SUDHL5 (cell line): ENCODE results near the gene RIOK3.

DNA sequence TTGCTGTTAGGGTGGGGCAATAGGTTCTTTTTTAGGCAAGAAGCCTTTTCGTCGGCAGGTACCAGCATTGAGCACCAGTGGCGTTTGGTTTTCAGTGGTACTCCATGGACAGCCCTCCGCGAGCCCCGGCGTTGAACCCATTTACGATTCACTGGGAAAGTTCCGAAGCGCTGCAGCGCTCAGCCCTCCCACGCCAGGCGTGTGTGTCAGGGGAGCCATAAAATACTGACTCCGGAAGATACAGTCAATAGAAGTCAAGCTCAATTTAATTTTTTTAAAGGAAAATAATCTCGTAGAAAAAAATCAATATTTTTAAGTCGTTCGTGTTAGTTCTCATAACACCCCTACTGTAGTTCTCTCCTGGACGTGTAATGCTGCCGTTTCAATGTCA is 561 bp upstream of the ROCK1 start:
- PRO-cap, result no peak

GRCh38 chr18:21117720-21118439 is 6.3 kb upstream of the ROCK1 start:
- PRO-cap, result no peak

DNA sequence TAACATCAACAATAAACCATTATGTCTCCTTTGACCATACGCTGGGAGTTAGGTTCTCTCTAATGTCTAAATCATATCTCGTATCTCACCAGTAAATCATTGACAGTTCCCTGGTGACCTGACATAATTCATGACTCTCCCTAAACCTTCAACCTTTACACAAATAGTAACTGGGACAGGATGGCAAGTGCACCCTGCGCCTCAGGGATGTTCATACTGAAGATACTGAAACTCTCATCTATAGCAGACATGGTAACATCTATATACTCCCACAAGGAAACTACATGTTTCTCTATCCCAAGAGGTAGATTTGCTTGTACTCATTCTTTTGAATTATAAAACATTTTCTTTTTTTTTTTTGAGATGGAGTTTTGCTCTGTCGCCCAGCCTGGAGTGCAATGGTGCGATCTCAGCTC is 6.7 kb downstream of the ABHD3 start:
- PRO-cap, result no peak

DNA sequence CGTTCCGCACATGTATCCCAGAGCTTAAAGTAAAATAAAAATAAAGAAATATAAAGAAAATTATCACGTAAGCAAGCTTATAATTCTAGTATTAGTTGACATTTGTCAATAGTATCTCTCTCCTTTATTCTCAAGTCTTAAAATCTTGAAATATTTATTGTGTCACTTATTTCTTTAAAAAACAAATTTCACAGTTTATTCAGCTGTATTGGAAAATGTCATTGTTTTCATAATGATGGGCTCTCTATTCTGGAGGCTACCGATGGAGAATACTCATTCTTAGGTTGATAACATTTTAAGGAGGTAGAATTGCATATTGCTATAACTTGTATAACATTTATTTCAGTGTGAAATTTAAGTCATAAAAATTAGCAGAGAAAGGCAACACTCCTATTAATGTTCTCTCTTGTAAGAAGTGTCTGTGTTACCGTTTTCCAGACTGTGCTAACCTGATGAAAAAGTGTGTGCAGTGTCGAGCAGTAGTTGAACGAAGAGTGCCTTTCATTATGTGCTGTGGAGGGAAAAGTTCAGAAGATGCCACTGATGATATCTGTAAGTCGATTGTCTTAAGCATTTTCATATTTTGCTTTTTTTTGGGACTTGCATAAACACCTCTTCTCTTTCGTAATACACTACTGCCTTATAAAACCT is 116.2 kb downstream of the MIB1 start:
- PRO-cap, result no peak

- PRO-cap, result no peak
These were observed 171.6 kb upstream of the GATA6 start for GRCh38 chr18:21997827-21998098.

GRCh38 chr18:22087588-22088574 is 81.5 kb upstream of the GATA6 start:
- PRO-cap, result no peak

DNA sequence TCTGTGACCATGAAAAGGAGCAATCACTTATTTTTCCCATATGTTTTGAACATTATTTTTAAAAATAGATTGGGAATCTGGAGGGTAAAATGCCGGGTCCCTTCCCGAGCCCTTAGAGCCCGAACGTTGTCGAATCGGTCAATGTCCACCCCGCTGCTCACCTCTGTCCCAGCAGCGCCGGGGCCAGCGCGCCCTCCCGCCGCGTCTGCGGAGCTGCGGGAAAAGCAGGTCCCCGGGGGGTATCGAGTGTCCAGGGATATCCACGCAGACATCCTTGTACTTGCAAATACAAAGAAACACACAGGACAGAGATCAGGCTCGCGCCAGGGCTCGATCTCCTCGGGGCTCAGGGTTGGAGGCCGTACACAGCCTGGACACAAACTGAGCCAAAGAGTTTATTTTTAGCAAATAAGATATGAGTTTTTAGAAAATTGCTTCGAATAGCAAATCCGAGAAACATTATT is 2.3 kb upstream of the GATA6 start:
- PRO-cap, result no peak

DNA sequence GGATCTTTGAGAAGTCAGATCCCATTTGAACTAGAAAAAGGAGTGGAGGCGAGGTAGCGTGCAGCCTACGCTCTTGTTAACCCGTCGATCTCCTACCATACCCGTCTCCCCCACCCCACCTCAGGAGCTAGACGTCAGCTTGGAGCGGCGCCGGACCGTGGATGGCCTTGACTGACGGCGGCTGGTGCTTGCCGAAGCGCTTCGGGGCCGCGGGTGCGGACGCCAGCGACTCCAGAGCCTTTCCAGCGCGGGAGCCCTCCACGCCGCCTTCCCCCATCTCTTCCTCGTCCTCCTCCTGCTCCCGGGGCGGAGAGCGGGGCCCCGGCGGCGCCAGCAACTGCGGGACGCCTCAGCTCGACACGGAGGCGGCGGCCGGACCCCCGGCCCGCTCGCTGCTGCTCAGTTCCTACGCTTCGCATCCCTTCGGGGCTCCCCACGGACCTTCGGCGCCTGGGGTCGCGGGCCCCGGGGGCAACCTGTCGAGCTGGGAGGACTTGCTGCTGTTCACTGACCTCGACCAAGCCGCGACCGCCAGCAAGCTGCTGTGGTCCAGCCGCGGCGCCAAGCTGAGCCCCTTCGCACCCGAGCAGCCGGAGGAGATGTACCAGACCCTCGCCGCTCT is 1.7 kb downstream of the GATA6 start:
- PRO-cap, result no peak

DNA sequence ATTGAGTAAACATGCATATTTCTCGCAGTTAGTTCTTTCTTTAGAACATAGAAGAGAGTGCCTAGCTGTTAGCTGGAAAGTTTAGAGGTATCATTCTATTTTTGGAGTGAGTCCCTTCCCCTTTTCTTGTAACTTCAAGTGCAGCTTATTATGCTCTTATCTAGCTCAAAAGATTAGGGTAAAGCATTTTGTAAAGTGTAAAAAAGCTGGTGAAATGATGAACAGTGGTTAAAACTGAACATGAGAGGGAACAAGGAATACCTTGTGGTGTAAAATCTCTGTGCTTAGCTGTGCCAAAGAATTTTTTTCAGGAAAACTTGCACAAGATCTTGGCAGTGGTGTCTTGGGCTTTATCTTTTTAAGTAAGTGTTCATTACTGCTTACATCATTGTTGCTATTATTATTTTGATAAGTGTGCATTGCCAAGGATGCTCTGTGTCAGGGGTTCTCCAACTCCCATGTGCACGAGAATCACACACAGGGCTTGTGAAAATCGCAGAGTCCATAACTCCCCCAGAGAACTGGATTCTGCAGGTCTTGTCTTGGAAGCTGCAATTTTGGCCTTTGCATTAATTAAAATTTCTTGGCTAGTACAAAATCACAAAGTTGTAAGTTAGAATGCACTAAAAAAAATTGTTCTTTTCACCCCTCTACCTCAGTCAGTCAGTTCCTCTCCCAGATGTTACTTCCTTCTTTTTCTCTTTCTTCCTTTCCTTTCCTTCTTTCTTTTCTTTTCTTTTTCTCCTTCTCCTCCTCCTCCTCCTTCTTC is 37.6 kb downstream of the GATA6 start:
- PRO-cap, result no peak

DNA sequence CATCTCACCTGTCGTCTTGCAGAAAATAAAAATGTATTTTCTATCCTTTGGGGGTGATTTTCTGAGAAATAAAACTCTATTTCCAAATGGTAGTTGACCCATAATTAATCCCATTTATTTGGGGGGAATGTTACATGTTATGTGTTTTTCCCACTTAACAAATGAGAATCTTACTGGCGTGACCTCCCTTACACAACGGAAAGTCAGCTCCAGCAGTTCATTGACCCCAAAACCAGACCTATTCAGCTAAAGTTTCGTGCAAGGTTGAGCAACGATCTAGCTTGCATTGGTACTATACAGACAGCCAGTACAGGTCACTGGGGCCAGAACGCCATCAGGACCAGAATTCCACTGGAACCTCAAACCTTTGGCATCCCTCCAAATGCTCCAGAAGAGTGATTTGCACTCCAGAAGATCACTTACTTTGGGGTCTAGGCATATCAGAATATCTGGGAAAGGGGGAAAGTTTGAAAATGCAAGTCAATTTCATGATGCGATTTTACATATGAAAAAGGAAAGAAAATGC is 6.8 kb upstream of the CTAGE1 start:
- PRO-cap, result no peak

DNA sequence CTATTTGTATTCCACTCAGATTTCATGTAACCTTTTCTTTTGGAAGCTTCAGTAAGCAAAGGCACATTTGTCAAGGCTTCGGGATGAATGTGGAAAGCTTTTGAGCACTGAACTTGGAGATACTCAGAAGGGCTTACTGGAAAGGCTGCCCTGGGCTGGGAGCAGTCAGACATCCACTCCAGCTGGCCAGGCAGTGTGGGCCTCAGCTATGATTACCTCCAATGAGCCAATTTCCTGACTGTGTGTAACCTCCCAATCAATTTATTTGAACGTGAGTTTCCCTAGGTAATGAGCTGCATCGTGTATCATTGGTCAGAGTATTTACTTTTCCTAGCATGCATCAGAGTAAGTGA is 10.9 kb upstream of the CTAGE1 start:
- PRO-cap, result no peak

DNA sequence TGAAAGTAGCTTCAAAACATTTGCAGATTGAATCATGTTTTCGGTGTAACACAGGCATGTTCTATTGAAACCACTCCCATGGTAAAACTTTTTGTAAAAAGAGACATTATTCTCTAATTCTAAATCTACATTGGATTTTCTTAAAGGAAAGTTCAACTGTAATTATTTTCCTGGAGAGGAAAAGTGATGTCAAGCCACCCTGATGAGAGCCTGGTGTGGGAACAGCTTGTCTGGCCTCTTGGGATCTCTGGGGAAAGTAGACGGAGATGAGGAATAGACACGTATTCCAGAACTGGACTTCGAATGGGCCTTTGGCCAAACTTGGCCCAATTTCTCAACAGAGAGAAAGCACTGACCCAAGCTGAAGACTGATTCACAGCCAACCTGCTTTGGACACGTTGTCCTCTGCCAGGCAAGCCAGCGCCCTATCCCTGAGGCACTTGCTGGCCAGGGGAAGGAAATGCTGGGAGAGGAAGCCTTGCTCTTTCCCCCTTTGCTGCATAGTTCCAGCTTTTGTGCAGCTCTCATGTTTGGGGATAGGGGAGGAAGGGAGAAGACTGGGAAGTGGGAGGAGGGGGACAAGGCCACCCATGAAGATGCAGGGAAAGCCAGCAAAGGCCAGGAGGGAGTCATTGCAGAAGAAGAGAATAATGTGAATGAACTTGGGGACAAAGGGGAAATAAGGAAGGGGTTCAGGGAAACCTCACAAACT is 70.9 kb upstream of the CTAGE1 start:
- PRO-cap, result no peak

GRCh38 chr18:22536437-22536952 is 118.8 kb upstream of the CTAGE1 start:
- PRO-cap, result no peak

DNA sequence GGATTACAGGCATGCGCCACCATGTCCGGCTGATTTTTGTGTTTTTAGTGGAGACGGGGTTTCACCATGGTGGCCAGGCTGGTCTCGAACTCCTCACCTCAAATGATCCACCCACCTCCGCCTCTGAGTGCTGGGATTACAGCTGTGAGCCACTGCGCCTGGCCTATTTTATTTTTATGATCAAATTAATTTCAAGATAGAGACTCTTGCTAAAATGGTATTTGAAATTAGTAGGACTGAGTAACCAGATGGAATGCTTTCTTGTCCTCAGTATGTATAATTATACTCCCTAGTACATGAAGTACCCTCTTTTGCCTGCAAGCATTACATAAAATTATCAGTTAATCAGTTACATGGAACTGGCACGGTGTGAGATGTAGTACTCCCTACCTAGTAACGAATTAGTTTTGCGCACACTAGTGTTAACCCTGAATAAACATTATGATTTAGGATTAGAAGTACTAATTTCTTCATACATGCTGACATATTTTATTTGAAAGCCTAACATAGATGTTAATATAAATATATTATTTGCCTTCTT is 41.5 kb downstream of the RBBP8 start:
- PRO-cap, result no peak

GRCh38 chr18:23141226-23142054 is 6.2 kb downstream of the CABLES1 start:
- PRO-cap, result no peak

DNA sequence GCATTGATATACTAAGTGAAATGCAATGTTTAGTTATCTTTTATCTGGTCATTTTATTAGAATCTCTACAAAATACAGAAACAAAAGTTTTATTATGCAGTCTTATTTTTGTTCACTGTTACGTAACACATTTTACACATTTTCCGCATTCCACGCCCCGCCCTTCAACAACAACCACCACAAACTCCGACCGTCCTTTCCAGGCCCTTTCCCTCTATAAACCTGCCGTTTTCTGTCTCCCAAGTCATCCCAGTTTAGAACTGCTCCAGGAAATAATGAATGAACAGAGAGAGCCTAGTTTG is 479 bp upstream of the RIOK3 start:
- PRO-cap, result no peak

DNA sequence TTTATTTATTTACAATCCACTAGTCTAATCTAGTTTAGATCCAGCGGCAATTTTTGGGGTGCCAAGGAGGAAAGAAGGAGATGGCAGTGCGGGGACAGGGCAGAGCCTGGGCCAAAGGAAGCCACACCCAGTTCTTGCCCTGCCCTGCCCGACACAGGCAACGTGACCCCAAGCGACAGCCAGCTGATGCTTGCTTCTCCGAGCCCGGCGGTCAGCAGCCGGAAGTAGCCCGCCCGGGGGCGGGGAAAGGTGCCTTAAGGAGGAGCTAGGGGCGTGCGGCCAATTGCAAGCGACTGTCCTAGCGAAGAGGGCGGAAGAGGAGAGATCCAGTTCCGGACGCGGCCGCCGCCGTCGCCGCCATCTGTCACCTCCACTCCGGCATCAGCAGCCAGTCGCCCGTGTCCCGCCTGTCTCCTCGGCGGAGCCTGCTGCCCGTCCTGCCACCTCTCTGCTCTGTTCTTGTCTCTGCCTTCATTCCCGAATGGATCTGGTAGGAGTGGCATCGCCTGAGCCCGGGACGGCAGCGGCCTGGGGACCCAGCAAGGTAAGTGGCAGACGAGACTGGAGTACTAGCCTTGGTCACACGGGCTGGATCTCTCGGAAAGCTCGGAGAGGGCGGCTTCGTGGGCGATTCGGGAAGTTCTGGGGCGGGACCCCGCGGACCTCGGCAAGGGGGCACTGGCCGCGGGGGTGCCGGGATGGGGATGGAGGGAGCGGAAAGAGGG is at the start of gene RIOK3:
Gene RIOK3 (plus strand): TSS at position 329 of the 725 bp plus-strand sequence.
- PRO-cap, result bidirectional peak, plus-strand start at position 364 of the sequence, minus-strand start at position 177 of the sequence; bidirectional peak, plus-strand start at position 552 of the sequence, minus-strand start at position 563 of the sequence

DNA sequence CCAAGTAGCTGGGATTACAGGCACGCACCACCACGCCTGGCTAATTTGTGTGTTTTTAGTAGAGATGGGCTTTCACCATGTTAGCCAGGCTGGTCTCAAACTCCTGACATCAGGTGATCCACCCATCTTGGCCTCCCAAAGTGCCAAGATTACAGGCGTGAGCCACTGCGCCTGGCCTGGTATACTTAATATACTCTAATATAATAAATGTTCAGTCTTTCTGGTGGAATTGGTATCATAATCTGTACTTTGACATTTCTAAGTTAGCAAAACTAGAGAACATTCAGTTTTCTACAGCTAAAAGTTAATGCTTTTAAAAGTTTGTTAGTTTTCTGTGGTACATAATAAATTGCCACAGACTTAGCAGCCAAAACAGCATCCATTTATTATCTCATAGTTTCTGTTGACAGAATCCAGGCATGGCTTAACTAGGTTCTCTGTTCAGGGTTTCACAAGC is 15.4 kb downstream of the RIOK3 start:
- PRO-cap, result no peak

- PRO-cap, result no peak
These were observed 18.2 kb upstream of the RMC1 start for GRCh38 chr18:23484988-23485610.

- PRO-cap, result bidirectional peak, plus-strand start at chr18:23488145, minus-strand start at chr18:23488100
These were observed 15.3 kb upstream of the RMC1 start for GRCh38 chr18:23487931-23488555.